ENCODE results near the gene PHLPP1.

GRCh38 chr18:59900111-59900832 is 476 bp downstream of the PMAIP1 start:
- PRO-cap: no peak

- PRO-cap: no peak
Measured at GRCh38 chr18:61735418-61735779, 157.4 kb downstream of the RNF152 start.

GRCh38 chr18:61812170-61812521 is 80.7 kb downstream of the RNF152 start:
- PRO-cap: no peak

DNA sequence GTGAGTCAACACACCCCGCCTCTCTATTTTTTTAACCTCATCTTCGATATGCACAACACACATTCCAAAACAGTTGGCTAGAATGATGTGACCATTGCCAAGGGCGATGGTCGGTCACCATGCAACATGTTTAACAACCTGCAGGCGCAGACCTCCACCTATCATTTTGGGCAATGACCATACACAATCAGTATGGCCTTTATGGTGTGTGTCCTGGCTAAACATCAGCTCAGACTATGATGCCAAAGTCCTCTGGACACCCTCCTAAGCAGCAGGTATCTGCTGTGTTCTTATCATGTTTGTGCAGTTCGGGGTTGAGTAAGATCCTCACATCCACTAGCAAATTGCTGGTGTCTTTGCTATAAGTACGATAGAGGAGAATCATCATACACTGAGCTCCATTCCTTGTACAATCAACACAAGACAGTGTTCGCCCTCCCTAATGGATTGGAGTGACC is 7.8 kb upstream of the RNF152 start:
- PRO-cap: no peak

- PRO-cap: no peak
Measured at GRCh38 chr18:62329373-62330685, 4.7 kb downstream of the TNFRSF11A start.

- PRO-cap: no peak
Measured at GRCh38 chr18:62420485-62421448, 95.7 kb downstream of the TNFRSF11A start.

- PRO-cap: no peak
Measured at GRCh38 chr18:62523542-62523663, 578 bp downstream of the ZCCHC2 start.

GRCh38 chr18:62533758-62534478 is 11.1 kb downstream of the ZCCHC2 start:
- PRO-cap: no peak

GRCh38 chr18:62651431-62651701 is 64.0 kb upstream of the PHLPP1 start:
- PRO-cap: no peak

- PRO-cap: bidirectional peak, plus-strand start at chr18:62715463, minus-strand start at chr18:62715146; bidirectional peak, plus-strand start at chr18:62715934, minus-strand start at chr18:62715609
Measured at GRCh38 chr18:62715433-62715993, at the start of gene PHLPP1. Gene PHLPP1, plus strand, starts transcription at chr18:62715541.

DNA sequence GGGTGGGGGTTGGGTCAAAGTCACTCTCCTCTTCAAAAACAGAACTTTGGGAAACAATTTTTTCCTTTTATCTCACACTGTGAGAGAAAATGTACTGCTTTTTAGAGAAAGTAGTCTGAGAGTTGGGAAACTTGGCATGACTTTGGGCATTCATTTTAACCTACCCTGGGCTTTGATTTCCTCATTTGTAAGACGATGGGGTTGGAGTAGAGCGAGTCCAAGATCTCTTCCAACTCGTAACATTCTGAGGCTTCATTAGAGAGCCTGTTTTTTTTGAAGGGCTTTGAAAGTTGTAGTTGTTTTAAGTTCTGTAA is 8.3 kb downstream of the PHLPP1 start:
- PRO-cap: no peak

DNA sequence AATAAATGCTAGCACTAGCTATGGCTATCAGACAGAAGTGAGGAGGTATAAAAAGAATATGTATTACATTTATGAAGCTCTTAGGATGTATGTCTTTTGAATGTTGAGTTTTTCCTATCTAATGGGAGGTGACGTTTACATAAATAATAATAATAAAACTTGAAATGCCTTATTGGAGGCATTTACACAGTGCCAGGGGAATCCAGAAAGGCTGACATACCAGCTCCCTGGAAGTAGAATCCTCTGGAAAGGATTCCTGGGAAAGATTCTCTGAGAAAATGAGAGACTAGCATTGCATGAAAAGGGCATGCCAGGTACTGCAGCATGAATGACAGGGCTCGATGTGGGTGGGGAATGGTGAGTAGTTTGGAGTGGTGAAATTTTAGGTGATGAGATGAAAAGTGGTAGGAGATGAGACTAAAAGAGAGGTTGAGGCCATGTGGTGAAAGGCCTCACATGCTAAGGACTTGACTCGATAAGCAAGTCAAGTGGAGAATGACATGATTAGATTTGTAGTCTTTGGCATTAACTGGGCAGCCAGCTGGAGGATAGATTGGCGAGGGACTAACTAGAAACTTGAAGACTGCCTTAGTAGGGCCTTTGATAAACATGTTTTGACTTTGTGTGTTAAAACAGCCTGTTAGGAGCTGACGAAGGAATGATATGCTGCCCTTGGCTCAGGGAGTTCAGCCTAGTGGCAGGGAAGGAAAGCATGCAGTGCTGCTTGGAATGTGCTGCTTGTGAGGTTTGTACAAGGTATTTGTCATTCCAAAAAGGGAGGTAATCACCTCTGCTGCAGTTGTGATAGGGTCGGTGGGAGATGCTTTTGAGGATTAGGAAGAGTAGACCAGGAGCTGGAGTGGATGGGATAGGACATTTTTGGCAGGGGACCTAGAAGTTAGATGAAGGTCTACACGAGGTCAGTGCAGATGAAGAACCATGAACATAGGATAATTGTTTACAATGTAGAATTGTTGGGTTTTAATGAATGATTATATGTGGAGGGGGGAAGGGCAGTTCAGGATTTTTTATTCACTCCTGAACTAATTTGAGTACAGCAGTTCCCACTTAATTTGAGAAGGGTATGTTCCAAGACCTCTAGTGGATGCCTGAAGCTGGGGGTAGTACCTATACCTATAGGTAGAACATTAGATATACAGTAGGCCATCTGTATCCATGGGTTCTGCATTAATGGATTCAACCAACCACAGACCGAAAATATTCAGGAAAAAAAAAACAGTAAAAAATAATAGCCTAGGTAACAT is 22.0 kb downstream of the PHLPP1 start:
- PRO-cap: no peak

DNA sequence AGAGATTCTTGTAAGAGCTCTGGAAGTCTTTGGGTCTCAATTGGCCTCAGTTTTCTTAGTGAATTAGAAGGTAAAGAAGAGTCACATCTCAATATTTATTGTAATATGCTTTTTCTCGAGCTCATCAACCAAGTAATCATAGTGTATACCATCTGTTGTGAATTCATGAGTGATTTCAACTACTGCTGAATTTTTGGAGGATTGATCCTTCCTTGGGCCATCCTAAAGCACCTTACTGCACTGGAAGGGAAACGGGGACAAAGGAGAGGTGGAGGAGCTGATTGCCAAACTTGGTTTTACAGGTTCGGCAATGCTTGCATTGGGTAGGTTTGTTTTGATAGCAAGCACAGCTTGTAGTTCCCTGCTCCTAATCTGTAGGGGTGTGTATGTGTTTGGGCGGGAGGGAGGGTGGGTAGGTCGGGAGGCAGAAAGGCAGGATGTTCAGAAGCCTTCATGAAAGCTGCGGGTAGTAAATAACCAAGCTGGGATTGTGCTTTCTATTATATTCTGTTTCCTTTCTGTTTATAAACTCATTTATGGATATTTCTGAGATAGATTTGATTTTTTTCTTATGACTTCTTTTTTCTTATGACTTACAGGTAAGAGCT is 24.5 kb downstream of the PHLPP1 start:
- PRO-cap: no peak

GRCh38 chr18:62982639-62982838 is 267.2 kb downstream of the PHLPP1 start:
- PRO-cap: no peak

DNA sequence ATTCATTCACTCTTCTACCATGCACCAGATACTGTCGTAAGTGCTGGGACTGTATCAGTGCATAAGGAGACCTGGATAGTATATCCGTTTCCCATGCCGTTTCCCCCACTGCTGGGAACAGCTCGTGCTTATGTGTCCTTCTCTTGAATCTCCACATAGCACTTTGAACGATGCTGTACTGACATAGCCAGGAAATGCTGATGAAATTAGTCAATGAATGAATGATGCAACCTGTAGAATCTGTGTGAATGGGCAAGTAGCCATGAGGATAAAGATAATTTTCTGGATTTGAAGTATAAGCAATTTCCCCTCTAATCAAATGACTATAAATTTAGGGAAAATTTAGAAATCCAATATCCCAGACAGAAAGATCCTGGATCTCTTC is 276.0 kb downstream of the BCL2 start:
- PRO-cap: no peak

- PRO-cap: no peak
Measured at GRCh38 chr18:63148333-63149272, 171.0 kb downstream of the BCL2 start.

DNA sequence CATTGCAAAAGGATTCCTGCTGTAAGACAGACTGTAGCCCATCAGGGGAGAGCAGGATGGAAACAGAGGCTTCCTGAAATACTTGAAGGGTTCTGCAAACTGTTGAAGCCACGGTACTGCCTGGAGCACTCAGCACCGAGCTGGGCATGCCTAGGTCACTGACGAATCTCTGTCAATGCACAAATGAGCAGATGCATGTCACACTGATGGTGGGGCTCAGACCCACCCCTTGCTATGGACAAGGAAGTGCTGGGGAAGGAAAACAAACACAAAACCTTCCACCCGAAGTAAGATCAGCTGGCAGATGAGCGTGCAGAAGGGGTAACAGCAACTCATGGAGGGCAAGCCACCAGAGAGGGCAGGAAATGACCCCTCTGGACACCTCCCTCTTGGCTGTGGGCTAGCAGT is 136.7 kb downstream of the BCL2 start:
- PRO-cap: no peak

- PRO-cap: no peak
Measured at GRCh38 chr18:63206718-63207579, 112.6 kb downstream of the BCL2 start.

DNA sequence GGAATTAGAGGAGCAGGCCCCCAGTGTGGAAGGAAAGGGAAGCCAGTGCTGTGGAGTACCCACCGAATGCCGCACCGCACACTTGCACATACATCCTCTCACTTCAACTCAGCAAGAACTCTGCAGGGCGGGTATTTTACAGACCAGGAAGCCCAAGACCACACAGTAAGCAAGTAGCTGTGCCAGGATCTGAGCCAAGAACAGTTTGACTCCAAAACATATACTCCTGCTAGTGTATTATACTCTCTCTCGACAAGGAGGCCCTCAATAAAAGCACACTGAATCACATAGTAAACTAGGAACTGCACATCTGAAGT is 69.7 kb downstream of the BCL2 start:
- PRO-cap: no peak

GRCh38 chr18:63267940-63268399 is 51.6 kb downstream of the BCL2 start:
- PRO-cap: no peak